ENCODE data around the gene FBXL17.

DNA sequence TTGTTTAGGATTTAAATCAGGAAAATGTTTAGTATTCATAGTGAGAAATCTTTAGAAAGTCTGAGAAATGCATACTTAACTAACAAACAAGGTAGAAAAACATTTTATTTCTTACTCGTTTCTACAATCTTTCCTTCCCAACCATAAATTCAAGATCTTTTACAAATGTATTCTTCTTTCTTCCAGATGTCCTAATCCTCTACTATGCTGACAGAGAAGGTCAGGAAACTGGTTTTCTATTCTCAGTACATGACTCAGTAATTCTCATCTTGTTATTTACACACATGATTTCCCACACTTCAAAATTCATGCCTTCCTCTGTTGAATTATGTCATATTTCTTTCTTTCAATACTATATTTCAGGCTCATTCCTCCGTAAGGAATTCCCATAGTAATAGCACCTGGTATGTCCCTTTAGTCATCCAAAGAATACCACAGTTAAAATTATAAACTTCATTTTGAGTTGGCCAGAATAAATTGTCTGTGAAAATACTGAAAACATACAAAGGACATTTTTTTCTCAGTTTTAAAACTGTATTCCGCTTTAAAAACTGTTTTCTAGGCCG, 14.3 kb upstream of the LNPEP start:
- PRO-cap = no peak
- RAMPAGE, long total RNA, 3 experiments = no peak in any of the 3 experiments

DNA sequence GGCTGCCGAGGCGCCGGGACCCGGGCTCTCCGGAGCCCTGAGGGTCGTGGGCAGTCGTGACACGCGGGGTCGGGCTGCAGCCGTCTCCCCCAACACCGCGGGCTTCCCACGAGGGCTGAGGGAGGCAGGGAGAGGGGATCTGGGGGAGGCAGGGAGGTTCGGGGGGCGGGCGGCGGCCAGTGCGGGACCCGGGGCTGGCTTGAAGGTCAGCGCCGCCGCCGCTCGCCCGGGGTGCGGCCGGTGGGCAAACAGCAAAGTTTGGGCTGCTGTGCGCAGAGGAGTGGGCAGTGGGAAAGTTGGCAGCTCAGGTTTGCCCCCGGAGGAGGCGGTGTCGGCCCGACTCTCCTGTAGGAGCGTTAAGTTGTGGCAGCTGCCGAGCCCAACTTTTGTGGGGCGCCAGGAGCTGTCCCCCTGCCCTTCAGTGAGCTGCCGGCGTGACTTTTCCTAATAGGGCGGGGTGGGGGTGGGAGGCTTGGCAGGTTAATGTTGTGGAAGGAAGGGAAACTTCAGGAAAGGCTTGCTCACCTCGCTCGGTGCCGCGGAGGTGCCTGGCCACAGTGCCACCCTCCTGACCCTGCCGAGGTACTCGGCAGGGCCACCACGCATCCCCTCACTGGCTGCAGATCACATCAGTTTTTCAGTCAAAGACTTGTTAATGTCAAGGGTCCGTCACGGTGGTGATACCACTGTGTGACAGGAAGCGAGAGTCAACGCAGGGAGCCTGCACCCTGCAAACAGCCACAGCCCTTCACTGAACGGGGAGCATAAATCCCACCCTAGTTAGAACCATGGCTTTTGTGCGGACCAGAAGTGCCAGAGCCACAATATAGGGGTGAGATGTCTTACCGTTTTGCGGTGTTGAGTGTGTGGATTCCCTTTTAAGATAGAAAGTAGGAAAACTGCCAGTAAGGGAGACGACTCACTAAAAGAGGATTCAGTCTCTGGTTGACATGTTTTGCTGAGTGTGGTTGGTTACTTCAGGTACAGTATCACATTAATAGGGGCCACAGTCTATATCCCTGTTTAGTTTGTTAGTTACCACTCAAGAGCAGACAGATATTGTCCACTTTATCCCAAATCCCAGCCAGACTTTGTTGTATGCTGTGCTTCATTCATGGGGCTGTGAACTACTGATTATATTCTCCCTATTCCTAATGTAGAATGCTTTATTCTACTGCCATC, 693 bp downstream of the LNPEP start:
- PRO-cap = no peak
- RAMPAGE, long total RNA, 3 experiments = no peak in any of the 3 experiments

GRCh38 chr5:96958049-96958733, 22.3 kb downstream of the LNPEP start:
- PRO-cap = no peak
- RAMPAGE, long total RNA, 3 experiments = no peak in any of the 3 experiments

DNA sequence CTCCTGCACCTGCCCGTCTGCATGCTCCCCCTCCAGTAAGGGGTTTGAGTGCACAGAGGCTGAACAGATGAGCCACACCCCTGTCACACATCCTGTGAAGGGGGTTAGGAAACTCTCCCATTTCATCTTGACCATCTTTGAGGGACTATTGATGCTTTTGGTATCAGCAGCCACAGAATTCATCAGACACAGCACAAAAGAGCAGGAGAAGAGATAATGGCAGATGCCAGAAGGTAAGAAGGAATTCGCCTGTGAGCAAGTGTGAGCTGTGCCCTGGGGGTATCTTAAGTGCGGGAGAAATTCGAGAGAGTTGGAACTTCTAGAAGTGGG, 68.8 kb downstream of the LIX1 start:
- PRO-cap = no peak
- RAMPAGE, long total RNA, 3 experiments = no peak in any of the 3 experiments

DNA sequence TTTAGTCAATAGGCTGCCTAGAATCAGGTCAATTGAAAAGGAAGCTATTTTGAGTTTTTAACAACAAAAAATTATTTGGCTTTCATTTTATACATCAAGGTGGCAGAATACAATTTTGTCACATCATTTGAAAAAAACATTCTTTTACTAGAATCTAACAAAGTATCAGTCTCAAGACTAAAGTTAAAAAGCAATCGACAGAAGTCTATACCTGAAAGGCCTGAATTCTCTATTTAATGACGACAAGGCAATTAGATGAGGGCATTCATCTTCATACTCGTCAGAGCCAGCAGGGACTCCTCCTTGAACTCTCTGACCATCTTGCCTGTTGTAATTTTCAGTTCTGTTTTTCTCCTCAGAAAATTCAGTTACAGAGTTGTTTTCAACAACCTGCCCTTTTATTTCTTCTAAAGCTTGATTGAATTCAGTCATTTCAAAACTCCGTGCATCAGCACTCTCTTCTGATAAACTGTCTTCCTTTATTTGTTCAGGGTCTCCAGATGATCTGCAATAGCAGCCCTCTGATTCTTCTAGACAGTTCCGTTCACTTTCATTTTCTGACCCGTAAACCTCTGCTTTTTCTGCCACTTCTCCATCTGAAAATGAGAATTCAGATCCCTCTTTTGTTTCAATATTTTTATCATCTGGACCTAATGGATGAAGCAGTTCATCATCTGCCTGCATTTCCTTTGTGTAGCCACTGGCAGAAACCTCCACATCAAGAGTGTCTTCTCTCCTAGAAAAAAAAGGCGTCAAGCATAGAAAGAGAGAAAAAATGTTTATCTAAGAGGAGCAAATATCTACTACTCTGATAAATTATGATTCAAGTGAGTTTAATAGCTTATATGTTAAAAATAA, 15.6 kb downstream of the RIOK2 start:
- PRO-cap = no peak
- RAMPAGE, long total RNA, 3 experiments = no peak in any of the 3 experiments

- PRO-cap = no peak
- RAMPAGE, long total RNA, 3 experiments = no peak in any of the 3 experiments
Measured at GRCh38 chr5:99037799-99038291, 109.0 kb upstream of the CHD1 start.

GRCh38 chr5:100777524-100777992, 125.5 kb downstream of the ST8SIA4 start:
- PRO-cap = no peak
- RAMPAGE, long total RNA, 3 experiments = no peak in any of the 3 experiments

DNA sequence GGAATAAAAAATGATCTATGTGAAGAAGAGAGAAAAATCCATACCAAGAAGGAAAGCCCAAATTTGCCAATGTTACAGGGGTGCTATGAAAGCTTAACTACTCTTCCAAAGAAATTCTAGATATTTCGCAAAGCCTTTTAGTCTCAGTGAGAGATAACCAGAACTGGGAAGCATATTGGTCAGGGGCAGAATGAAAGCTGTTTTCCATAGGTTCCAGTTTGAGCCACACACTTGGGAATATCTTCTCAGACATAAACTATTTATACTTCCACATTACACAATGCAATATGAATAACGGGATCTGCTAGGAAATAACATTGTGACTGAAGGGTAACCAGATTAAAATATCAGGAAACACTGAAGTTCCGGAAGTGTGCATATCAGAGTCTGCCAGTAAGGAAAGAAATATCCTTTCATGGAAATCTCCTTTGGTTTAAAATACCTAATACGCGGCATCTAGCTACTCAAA, 56.4 kb downstream of the ST8SIA4 start:
- PRO-cap = no peak
- RAMPAGE, long total RNA, 3 experiments = no peak in any of the 3 experiments

DNA sequence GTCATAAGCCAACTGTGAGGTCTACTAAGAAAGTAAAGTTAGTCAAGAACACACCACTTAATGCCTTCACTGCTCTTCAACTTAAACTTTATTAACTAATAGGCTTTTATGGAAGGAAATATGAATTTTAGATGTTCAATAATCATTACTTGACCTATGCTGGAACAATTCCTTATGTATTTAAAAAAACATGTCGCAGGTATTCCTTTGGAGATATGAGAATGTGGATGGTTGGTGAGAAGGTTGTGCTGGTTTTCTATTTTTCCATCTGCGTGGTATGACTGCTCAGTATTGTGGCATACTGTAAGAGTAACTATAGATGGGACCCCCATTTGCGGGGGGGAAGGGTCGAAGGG, 3.3 kb downstream of the ST8SIA4 start:
- PRO-cap = no peak
- RAMPAGE, long total RNA, 3 experiments = no peak in any of the 3 experiments

DNA sequence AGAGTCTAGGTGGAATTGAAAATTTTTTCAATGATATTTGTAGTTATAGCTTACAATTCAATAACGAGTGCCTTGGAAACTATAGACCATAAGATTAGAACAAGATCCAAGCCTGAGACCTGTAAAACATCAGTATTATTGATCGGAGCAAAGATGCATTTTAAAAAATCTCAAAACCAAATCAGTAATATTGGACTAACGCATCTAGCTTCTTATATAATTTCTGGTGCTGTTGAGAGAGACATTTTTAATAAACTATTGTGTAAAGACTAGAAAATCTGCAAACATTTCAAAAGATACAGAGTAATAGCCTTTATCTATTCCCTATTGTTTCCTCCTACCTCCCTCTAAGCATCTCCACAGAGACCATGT, 669.6 kb upstream of the ST8SIA4 start:
- PRO-cap = no peak
- RAMPAGE, long total RNA, 3 experiments = no peak in any of the 3 experiments

DNA sequence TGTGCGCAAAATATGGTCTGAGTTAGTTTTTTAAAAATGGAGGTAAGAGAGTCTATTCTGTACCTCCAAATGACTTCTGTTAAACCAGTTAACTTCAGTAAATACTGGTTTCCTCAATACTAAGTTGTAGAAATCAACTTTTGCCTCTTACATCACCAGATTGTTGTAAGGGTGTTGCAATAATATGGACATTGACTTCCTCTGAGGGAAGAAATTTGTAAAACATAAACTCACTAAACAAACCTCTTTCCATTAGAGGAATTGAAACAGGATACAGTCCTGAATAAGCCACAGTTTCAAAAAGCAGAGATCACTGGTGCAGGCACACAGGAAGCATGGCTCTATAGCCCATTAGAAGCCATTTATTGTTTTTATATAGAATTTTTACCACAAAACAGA, 32.7 kb upstream of the SLCO6A1 start:
- PRO-cap = no peak
- RAMPAGE, long total RNA, 3 experiments = no peak in any of the 3 experiments

- PRO-cap = no peak
- RAMPAGE, long total RNA, 3 experiments = no peak in any of the 3 experiments
Measured at GRCh38 chr5:102973928-102974599, 145.9 kb downstream of the GIN1 start.

- PRO-cap = no peak
- RAMPAGE, long total RNA, 3 experiments = no peak in any of the 3 experiments
Measured at GRCh38 chr5:104079663-104080058, 517.1 kb upstream of the NUDT12 start.

GRCh38 chr5:104451664-104452627, 889.4 kb upstream of the NUDT12 start:
- PRO-cap = no peak
- RAMPAGE, long total RNA, 3 experiments = no peak in any of the 3 experiments

DNA sequence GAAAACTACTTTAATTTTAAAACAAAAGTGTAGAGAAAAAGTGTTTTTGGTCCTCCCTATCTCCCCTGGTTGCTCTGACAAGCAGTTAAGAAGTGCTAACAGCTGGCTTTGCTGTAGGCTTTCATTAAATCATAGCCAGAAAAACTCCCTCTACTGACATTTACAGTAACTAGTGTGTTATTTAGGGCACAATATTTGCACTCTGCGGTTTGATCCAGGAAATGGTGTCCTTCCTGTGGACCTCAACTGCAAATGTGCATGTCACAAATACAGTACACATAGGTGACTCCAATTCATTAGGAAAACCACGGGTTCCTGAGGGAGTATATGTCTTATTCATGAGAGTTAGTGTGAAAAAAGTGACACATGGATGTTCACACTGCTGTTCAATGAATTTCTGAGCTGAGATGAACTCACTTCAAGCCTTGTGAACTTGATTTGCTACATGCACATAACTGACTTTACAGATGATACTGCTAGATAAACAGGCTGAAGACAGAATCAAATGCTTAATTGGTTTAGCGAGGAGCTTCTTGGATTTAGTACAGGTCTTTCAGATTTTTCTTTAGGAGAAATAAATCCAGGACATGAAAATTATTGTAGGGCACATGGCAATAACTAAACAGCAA, 281.5 kb downstream of the EFNA5 start:
- PRO-cap = no peak
- RAMPAGE, long total RNA, 3 experiments = no peak in any of the 3 experiments

GRCh38 chr5:107464447-107464758, 206.3 kb downstream of the EFNA5 start:
- PRO-cap = no peak
- RAMPAGE, long total RNA, 3 experiments = no peak in any of the 3 experiments

- PRO-cap = no peak
- RAMPAGE, long total RNA, 3 experiments = no peak in any of the 3 experiments
Measured at GRCh38 chr5:107529797-107530391, 140.8 kb downstream of the EFNA5 start.

DNA sequence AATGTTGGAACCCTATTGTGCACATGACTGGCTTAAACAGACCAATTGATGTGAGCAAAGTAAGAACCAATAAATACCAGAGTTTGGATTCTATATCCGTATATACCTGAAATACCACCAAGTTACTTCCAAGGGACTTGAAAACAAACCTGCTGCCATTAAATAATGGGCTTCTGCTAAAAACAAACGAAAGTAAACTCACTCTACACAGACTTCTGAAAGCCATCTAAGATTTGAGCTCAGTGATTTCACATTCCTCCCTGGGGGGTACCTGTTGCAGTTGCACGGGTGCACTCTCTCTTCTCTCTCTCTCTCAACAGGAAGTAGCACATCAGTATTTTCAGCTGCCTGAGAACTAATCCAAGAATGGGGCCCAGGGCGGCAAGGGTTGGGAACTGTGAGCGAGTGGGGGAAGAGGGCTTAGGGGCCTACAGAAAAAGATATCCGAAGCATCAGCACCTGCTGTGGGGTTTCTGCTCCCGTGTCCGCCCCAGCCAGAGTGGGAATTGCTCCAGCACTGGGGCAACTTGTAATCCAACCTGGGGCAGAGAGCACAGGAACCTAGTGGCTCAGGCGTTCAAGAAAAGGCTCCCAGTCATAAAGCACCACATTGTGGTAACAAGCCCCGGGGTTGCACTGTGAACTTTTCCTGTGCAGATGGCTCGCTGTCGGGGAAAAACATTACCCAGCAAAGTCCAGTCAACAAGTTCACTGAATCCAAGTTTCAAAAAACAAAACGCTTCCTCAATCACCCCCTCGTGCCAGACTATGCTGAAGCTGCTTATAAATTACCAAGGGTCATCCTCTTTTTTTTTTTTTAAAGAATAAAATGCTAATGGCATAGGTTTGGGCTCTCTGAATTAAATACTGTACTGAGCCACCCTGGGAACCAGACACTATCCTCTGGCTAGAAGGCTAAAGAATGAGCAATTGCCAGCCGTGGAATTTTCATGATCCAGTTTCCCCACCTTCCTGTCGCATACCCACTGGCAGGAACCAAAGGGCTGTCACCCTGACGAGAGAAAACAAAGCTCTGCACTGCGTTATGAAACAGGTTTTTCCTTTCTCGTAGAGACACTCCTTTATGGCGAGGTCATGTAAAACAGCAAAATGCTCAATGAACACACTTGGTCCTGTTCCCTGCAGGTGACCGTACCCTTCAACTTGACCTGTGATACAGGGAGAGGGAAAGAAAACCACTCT, 99.6 kb downstream of the EFNA5 start:
- PRO-cap = no peak
- RAMPAGE, long total RNA, 3 experiments = no peak in any of the 3 experiments

DNA sequence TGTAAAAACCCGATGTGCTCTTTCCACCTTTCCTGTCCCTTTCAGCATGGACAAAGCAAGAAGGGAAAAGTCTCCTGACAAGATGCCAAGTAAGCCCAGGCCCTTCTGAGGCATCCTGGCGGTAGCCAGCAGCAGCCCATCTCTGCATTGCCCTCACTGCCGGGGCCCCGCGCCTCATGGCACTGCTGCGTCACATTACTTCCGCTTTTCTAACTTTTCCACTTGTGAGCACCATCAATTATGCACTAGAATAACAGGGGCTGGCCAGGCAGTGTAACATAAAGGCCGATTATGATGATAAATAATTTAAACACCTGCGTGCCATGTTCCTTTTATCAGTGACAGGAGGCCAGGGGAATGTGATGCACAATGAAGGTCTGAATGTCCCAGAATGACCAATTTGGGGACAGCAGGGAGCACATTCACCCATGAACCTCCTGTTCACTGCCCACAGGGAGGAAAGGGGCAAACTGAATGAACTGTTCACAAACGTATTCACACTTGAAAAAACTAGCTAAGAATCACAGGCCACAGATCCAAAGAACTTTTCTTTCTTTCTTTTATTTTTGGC, 37.3 kb downstream of the EFNA5 start:
- PRO-cap = no peak
- RAMPAGE, long total RNA, 3 experiments = no peak in any of the 3 experiments

DNA sequence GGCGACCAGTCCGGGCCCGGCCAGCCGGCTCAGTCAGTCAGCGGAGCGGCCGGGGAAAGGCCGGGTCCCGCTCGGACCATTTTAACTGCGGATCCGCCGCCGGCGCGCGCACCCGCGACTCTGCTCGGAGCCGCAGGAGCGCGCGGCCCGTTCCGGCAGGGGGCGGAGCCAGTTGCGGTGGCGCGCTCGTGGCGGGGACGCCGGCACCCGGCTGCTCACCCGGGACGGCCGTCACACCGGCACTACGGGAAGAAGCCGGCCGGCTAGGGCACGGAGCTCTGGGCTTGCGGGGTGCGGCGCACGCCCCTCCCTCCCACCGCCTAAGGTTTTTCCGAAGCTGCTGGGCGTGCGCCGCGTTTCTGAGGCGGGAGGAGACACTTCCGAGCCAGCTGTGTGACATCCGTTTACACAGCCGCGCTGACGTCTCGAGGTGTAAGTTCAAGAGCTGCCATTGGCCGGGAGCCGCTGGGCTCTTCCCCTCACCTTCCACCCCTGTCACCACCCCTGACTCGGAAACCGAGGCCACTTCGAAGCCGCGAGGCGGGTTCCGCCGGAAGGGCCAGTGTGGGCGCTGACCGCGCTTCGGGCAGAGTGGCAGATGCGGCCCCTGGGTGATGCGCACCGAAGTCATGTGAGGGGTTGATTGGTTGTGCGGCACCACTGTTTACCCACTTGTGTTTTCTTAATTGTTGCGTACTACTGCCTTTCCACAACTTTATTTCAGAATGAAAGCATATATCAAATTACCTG, at the start of gene FBXL17:
Gene FBXL17, minus strand, starts transcription at position 122 of the 750 bp plus-strand sequence.
- PRO-cap = bidirectional peak, plus-strand start at position 171 of the sequence, minus-strand start at position 122 of the sequence; bidirectional peak, plus-strand start at position 565 of the sequence, minus-strand start at position 322 of the sequence
- RAMPAGE, long total RNA, 3 experiments = no peak in any of the 3 experiments